NT2/D1 (cell line): ENCODE measurements around the genes RINL and MRPS12.

- RRBS, 2 experiments = no CpG with 5 or more reads among the region's 6 CpGs
These were observed 97.5 kb downstream of the SIPA1L3 start for GRCh38 chr19:38004474-38004879.

GRCh38 chr19:38051965-38052361 lies 145.0 kb downstream of the SIPA1L3 start:
- RRBS, 2 experiments = no CpG with 5 or more reads among the region's 4 CpGs

- RRBS, 2 experiments = 96% methylated on average over 14 to 15 of the region's 51 CpGs
These were observed 1.6 kb downstream of the DPF1 start for GRCh38 chr19:38222300-38222937.

DNA sequence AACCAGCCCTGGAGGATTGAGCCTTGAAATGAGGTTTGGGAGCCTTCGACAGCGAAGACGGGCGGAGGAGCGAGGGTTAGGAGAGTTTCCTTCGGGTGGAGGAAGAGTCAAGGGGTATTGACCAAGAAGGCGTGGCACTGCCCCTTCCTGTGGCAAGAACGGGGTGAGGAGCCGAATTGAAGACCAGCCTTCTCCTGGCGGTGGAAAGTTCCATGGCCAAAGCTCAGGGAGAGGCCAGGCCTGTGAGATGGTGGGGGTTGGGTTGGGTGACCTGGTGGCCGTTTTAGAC lies 703 bp downstream of the SPINT2 start:
- RRBS, 2 experiments = no CpG with 5 or more reads among the region's 11 CpGs

- RRBS, 2 experiments = 2% methylated on average over 26 to 30 of the region's 58 CpGs
These were observed 12.0 kb upstream of the PSMD8 start for GRCh38 chr19:38362217-38362909.

DNA sequence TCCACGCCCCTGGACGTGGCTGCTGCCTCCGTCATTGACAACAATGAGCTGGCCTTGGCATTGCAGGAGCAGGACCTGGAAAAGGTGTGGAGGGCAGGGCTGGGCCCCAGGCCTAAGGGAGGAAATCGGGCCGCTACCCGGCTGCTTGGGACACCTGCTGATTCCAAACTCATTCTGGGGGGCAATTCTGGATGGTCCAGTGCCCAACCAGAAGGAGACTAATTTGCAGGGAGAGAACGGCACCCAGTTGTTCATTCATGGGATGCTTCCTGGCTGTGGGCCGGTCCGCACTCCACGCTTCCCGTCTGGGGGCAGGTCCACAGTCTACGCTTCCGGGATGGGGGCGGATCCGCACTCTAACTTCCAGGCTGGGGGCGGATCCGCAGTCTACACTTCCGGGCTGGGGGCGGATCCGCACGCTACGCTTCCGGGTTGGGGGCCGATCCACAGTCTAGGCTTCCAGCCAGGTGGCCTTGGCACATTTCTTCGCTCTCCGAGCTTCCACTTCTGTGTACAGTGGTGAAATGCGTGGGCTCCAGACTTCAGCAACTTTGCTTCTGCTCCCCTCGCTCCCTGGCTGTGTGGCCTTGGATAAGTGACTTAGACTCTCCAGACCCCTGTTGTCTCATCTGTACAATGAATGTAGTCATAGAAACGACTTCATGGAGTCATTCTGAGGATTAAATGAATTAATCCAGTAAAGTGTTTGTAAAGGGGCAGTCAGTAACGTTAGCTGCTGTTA lies 63.6 kb downstream of the RYR1 start:
- RRBS, 2 experiments = 96 to 98% methylated on average over 7 of the region's 30 CpGs

DNA sequence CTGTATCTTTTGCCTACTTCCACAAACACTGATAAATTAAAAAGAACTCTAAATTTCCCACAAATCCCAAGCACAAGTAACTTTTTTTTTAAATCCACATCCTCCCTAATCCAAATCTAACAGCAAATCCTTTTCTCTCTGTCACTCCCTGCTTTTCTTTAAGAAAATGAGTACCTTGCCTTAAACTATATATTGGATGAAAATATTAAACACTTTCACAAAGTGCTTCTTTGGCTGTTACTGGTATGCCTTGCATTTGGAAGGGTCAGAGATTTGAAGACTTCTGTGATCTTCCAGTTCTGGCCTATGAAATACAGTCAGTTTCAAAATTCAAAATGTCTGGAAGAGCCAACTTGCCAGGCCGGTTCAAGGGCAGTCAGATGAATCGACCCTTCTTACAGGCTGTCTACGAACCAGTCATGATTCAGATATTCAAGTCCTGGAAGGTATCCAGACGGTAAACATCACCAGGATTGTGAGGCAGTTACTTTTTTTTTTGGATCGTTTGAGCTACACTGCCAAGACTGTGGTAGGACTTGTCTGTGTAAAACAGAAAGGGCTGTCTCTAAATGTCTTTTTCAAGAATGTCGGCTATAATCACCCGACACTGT lies 11.0 kb downstream of the ACTN4 start:
- RRBS, 2 experiments = no CpG with 5 or more reads among the region's 7 CpGs

- RRBS, 2 experiments = no CpG with 5 or more reads among the region's 5 CpGs
These were observed 27.9 kb downstream of the ACTN4 start for GRCh38 chr19:38675456-38675691.

GRCh38 chr19:38676048-38677172 lies 29.0 kb downstream of the ACTN4 start:
- RRBS, 2 experiments = 100% methylated on average over 1 of the region's 20 CpGs; no CpG with 5 or more reads in 1 of the 2 experiments

GRCh38 chr19:38682806-38683842 lies 35.7 kb downstream of the ACTN4 start:
- RRBS, 2 experiments = no CpG with 5 or more reads among the region's 14 CpGs

GRCh38 chr19:38684092-38684859 lies 36.8 kb downstream of the ACTN4 start:
- RRBS, 2 experiments = no CpG with 5 or more reads among the region's 7 CpGs

- RRBS, 2 experiments = no CpG with 5 or more reads among the region's 3 CpGs
These were observed 47.0 kb downstream of the ACTN4 start for GRCh38 chr19:38694560-38694759.

DNA sequence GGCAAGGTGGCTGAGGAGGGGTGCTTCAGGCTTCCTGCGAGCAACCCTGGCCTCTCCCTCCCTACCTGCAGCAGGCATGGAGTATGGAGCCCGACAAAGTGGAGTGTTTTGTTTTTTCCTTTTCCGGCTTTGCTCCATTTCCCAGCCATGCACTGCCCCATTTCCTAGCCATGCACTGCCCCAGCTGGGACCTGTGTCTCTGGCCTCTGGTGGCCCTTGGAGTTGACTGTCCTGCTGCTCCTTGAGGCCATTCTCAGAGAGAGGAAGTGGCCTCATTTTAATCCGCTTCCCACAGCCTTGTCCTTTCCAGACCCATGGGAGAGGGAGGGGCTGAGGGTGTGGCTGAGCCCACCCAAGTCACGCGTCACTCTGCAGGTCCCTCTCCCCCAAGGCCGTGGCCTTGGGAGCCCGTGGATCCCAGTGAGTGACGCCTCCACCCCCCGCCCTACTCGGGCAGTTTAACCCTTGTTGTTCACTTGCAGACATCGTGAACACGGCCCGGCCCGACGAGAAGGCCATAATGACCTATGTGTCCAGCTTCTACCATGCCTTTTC lies 34.4 kb downstream of the CAPN12 start:
- RRBS, 2 experiments = no CpG with 5 or more reads among the region's 16 CpGs

GRCh38 chr19:38729405-38730546 lies 14.5 kb downstream of the CAPN12 start:
- RRBS, 2 experiments = no CpG with 5 or more reads among the region's 24 CpGs

DNA sequence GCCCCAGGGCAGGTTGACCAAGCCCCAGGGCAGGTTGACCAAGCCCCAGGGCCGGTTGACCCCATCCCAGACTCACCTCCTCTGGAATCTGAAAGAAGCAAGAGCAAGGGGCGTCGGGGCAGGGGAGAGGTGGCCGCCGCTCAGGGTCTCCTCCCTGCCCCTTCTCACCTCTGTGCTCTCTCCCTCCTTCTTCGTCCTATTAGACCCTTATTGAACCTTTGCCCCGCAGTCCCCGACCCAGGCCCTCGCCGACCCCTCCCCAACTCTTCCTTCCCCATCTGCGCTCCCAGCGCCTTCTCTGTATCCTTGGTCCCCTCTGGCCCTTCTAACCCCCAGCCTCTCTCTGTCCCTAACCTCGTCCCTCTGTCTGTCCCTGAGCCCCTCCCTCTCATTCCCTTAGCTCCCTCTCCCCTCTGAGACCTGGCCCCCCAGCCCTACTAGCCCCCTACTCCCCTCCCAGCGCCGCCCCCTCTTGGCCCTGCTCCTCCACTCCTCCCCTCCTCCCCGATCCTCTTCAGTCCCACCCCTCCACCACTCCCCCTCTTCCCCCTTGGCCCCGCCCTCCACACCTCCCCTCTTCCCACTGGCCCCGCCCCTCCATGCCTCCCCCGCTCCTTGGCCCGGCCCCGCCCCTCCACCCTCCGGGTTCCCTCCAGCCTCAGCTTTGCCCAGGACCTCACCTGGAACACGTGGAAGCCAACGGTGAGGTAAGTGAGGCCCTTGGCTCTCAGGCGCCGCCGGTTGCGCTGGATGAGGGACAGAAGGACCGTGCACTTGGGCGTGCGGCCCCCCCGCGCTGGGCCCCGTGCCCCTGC lies 7.6 kb downstream of the CAPN12 start:
- RRBS, 2 experiments = 1 to 46% methylated on average over 5 of the region's 34 CpGs

DNA sequence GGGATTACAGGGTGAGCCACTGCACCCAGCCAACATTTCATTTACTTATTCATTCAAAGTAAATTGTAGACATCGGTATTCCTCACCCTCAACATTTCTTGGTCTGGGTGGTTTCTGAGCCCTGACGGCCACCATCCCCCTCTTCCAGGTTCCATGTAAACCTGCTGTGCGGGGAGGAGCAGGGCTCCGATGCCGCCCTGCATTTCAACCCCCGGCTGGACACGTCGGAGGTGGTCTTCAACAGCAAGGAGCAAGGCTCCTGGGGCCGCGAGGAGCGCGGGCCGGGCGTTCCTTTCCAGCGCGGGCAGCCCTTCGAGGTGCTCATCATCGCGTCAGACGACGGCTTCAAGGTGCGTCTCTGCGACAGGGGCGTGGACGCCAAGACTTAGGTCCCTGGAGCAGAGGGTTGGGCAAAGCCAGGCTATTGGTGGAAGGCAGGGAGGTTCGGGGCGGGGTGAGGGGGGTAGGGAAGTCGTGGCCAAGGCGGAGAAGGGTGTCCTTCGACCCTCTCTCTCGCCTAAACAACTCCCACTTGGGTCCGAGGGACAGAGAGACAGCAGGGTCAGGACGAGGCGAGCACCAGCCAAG lies 1.6 kb downstream of the LGALS7B start:
- RRBS, 2 experiments = no CpG with 5 or more reads among the region's 34 CpGs

DNA sequence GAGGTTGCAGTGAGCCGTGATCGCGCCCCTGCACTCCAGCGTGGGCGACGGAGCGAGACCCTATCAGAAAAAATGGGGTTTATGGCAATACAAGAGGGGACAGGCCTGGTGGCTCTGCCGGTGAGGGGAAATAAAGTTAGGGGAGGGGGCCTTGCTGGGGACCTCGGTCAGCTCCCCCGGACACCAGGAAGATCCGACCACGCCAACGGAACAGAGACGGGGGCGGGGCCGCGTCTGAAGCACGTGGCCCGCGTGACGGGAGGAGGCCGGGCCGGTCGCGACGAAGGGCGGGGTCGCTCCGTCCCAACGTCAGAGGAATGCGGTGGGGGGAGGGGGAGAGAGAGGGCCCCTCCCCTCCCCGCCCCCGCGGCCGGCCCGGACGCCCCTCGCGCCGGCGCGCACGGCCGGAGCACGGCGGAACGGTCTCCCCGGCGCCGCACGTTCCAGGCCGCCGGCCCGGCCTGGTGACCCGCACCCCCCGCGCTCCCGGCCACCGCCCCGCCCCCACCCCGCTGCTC lies 2.0 kb upstream of the HNRNPL start:
- RRBS, 2 experiments = 2% methylated on average over 10 to 15 of the region's 61 CpGs

DNA sequence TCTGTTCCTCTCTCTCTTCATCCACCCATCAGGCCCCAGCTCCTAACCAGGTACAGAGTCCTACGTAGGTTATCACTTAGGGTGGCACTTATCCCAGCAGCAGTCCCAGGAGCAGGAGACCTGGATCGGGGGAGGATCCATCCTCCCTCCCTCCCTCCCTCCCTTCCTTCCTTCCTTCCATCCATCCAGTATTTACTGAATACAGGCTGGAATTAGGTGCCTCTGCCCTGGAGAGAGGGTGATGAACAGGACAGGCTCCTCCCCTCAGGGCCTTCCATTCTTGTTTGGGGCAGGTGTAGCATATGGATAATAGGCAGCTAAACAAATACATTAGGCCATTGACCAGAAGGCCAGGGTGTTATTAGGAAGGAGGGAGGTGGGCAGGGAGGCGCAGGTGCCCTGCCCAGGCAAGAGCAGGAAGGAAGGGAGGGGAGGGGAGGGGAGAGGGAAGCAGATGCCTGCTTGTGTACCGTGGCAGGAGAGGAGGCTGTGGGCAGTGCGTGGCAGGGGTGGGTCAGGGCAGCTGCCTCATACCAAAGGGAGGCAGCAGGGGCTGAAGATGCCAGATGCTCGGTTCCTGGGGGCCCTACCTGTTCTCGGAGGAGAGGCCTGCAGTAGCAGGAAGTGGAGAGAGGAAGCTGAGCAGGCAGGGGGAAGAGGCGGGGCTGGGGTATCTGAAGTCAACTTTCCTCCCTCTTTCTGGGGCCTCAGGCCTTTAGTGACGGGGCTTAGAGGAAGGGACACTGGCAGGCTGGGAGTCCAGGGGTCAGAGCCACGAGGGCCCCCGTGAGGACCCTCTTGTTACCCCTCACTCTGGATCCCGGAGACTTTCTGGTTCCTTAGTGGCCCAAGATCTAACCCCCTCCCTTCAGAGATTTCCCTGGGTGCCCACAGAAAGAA lies at the start of gene RINL:
TSS of gene RINL (minus strand) at position 634 of the 900 bp plus-strand sequence.
- RRBS, 2 experiments = 88 to 100% methylated on average over 1 of the region's 12 CpGs

DNA sequence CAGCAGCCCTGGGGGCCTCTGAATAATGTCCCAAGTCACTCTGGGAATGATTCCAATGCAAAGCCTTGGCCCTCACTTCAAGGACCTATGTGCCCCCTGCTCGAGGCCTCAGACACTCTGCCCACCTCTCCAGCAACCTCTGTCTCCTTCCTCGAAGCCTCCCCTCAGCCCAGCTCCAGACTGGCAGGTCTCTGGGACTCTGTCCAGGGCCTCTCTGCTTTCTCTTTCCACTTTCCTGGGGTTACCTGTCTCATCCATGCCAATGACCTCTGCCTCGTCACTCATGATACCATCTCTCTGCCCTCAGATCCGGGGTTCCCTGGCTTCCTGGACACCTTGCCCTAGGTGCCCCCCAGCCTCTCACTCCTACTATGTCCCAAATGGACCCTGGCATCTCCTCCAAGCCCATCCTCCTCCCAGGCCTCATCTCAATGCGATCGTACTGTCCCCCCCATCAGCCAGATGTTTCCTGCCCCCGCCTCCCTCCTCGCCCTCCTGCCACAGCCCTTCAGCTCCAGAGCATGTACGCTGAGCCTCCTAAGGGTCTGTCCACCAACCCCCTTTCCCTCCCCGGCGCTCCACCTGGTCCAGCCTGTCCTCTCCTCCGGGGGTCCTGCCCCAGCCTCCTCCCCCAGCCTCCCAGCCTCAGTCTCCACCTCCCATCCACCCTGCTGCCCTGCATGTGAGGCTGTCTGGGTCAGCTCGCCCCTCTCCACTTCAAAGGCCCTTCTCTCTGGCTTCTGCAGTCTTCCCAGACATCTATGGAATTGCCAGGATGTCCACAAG lies 4.6 kb downstream of the SIRT2 start:
- RRBS, 2 experiments = no CpG with 5 or more reads among the region's 13 CpGs

GRCh38 chr19:38930251-38931579 lies at the start of gene MRPS12:
TSS of gene MRPS12 (plus strand) at chr19:38930944.
- RRBS, 2 experiments = under 1 to 2% methylated on average over 10 of the region's 84 CpGs